ENCODE measurements around a stretch of chr1.

DNA sequence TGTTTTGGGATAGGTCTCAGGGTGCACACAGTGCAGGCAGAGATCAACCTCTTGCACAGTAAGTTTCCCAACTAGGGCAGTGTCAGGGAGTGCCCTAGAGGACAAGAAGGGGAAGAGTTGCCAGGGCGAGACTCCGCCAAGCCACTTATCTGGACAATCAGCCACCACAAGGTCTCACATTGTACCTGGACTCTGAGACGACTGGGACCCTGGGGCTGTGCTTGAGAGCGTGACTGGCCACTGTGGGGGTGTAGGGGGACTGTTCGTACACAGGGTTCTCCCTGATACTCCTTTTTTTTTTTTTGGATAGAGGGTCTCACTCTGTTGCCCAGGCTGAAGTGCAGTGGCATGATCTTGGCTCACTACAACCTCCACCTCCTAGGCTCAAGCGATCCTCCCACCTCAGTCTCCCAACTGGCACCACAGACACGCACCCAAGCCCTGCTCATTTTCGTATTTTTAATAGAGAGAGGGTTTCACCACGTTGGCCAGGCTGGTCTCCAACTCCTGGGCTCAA, 9.8 kb downstream of the HECTD3 start:
- PRO-cap, result no peak

GRCh38 chr1:45325337-45326420, 1.0 kb upstream of the HPDL start:
- PRO-cap, result no peak

GRCh38 chr1:45489981-45490615, 865 bp downstream of the TESK2 start:
- PRO-cap, result no peak

- PRO-cap, result no peak
Measured at GRCh38 chr1:45552002-45552850, 1.6 kb downstream of the AKR1A1 start.

GRCh38 chr1:45637382-45638124, 13.7 kb upstream of the CCDC17 start:
- PRO-cap, result no peak

DNA sequence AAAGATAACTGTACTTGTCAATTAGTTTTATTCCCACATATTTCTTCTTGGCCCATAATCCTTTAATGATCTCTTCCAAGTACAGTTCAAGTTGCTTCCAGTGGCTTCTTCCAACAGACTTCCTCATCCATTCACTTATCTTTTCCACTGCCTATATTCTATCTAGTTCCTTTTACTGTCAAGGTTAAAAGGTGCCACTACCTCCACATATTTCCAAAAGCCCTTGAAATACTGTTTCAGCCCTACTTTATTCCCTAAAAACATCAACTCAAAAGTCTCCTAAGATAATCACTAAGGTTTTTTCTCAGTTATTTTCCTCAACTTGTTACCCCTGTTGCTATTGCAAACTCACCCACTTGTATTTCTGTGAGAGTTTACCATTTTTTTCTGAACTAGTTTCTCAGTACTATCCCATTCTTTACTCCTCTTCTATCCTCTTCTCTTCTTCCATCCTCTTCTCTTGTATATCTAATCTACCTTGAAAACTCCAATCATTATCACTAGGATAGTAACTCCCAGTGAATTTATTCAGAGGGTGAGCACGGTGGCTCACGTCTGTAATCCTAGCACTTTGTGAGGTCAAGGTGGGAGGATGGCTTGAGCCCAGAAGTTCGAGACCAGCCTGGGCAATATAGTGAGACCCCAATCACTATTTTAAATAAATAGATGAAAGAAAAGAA, 14.4 kb upstream of the CCDC17 start:
- PRO-cap, result no peak

DNA sequence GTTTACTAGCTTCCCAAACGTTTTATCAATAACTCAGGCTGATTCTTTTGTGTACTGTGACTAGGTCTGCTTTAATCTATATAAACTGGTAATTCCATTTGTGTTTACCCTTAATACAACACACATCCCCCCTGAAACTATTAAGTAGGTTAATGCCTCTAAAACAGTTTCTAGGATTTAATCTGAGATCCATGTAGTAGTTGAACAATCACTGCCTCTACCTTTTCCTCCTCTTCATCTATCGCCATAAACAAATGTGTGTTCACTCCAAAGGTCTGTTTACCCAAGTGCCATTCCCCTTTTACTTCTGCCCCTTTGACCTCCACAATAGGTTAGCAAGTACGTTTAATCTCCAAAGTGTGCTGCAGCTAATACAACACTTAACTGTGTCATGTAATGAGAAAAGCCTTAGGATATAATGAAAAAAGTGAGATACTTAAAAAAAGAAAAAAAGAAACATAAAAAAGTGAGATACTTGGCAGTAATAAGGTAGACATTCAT, 28.2 kb downstream of the GPBP1L1 start:
- PRO-cap, result no peak

DNA sequence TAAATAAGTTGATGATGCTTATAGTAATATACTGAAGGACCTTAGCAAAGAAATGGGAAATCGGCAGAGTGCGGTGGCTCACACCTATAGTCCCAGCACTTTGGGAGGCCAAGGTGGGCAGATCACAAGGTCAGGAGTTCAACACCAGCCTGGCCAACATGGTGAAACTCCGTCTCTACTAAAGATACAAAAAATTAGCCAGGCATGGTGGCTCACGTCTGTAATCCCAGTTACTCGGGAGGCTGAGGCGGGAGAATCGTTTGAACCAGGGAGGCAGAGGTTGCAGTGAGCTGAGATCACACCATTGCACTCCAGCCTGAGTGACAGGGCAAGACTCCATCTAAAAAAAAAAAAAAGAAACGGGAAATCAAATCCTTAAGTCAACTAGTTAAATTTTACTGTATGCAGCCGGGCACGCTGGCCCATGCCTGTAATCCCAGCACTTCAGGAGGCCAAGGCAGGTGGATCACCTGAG, 9.7 kb downstream of the TMEM69 start:
- PRO-cap, result no peak

- PRO-cap, result no peak
Measured at GRCh38 chr1:46027868-46028607, 104.4 kb downstream of the PIK3R3 start.

DNA sequence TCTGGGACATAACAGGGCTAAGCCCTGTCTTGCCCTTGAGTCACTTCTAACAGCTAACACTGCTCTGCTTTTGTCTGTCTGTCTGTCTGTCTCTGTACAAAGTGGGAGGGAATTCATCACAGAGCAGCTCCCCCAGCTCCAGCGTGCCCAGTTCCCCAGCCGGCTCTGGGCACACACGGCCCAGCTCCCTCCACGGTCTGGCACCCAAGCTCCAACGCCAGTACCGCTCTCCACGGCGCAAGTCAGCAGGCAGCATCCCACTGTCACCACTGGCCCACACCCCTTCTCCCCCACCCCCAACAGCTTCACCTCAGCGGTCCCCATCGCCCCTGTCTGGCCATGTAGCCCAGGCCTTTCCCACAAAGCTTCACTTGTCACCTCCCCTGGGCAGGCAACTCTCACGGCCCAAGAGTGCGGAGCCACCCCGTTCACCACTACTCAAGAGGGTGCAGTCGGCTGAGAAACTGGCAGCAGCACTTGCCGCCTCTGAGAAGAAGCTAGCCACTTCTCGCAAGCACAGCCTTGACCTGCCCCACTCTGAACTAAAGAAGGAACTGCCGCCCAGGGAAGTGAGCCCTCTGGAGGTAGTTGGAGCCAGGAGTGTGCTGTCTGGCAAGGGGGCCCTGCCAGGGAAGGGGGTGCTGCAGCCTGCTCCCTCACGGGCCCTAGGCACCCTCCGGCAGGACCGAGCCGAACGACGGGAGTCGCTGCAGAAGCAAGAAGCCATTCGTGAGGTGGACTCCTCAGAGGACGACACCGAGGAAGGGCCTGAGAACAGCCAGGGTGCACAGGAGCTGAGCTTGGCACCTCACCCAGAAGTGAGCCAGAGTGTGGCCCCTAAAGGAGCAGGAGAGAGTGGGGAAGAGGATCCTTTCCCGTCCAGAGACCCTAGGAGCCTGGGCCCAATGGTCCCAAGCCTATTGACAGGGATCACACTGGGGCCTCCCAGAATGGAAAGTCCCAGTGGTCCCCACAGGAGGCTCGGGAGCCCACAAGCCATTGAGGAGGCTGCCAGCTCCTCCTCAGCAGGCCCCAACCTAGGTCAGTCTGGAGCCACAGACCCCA, 97.7 kb downstream of the PIK3R3 start:
- PRO-cap, result no peak

DNA sequence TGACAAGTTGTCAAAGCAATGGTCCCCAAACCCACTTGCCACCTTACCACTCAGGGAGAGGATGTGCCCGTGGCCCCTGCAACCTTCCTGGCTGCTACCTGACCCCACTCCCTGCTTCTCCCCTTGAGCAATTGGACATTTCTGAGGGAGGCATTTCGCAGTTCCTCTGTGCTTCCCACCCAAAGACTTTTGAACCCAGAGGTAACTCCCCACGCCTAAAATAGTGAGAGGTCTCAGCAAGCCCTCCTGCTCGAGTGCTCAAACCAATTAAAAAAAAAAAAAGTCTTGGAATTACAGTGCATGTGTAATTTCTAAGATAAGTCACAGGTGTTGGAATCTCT, 1.1 kb upstream of the PIK3R3 start:
- PRO-cap, result no peak

DNA sequence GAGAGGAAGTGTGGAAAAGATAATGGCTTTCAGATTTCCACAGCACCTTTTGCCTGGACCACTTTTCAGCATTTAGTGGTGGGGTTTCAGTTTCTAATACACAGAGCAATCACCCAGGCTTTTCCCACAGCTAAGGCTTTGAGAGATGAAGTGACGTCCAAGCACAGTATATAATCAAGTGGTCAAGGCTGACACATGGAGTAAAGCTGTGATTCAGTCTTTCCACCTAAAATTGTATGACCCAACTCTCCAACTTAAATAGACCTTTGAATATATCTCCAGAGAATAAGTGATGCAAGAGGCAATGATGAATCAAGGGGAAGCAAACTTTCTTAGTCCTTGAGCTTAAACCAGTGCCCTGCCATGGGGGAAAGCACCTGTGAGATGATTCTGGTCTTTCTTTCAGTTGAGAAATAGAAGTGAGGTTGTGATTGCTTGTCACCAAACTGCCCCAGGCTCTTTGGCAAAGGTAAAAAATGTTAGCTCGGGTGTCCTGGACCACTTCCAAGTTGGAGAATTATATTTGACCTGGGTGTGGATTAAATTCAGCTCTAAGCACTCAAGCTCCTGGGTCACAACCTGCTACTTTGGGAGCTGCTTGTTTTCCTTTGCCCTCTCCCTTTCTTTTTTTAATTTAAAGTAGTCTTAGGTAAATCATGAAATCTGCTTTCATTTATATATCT, 2.4 kb upstream of the PIK3R3 start:
- PRO-cap, result no peak

GRCh38 chr1:46187278-46188004, 10.8 kb downstream of the POMGNT1 start:
- PRO-cap, result no peak

DNA sequence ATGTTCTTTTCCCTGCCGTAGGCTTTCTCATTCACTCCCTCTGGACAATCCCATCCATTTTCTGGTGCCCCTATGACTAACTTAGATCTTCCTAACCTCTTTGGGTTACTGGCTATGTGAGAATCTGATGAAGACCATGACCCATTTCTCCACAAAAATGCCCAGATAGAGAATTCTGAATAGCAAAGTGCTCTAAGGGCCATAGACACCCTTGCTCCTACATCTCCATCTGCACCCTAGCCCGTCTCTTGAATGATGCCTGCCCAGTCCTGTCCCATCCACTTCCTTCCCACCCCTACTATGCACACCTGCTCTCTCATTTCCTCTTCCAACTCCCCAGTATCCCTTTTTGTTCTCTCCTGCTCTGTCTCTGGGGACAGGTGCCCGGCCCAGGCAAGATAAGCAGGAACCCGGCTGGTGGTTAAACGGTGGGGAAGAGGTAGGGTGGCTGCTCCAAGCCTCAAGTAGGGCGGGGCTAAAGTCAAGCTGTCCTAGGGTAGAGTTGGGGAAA, 10.2 kb downstream of the POMGNT1 start:
- PRO-cap, result no peak

DNA sequence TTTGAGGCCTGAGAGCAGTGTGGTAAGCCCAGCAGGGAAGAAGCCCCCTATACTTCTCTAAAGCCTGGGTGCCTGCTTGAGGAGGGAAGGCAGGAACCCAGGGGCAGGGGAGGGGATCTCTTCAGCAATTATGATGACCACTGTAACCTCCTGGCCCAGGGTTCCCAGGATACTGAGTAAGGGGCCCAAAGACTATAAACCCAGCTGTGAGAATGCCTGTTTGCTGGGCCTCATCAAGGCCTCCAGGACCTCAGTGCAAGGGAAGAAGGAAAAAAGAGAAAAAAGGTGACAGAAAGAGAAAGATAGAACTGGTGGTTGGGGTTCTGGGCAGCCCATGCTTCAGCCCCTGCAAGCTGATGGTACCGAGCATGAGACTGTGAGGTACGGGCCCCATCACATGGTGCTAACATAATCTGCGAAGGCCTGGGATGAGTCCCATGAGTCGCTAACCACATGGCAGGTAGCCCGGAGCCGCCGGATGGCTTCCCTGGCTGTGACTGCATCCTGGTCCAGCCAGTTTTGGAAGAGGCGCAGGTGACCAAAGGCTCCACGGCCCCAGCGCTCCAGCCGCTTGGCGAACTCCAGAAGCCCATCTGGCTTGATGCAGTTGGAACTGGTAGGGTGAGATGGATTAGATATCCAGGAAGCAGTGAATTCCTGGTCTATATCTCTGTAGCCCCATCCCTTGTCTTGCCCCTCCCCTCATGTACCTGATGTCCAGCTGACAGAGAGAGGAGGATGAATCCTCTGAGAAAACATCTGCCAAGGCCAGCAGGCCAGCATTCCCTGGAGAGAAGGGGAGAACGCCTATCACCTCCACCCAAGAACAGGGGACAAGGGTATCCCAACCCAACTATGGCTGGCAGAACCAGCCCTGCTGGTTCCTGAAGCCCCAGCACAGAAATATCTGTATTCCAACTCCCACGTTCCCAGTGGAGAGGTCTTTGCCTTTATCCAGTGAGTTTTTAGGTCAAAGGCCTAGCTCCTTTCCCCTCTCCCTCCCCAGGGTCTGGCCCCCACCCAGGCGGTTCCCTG, 24.6 kb downstream of the LRRC41 start:
- PRO-cap, result no peak

DNA sequence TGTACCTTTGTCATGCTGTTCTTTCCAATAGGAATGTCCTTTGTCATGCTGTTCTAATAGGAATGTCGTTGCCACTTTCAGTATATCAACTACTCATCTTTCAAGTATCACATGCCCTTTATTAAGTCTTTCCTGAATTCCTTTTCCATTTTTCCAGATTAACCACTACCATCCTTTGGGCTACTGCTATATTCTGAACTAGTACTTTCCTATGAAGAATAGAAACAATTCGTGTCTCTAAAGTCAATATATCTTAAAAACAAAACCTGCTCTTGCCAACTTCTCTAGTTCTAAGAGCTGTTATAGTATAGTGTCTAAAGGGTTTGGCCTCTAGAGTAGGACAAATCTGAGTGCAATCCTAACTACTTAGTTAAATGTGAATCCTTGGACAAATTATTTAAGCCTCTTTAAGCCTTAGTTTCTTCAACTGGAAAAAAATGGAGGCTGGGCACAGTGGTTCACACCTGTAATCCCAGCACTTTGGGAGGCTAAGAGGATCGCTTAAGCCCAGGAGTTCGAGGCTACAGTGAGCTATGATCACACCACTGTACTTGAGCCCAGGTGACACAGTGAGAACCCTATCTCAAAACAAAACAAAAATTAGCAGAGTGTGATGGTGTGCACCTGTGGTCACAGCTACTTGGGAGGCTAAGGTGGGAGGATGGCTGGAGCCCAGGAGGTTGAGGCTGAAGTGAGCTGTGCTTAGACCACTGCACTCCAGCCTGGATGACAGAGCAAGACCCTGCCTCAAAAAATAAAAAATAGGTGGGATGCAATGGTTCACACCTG, 4.4 kb downstream of the LRRC41 start:
- PRO-cap, result no peak

- PRO-cap, result no peak
Measured at GRCh38 chr1:46300352-46301203, 2.8 kb downstream of the LRRC41 start.

GRCh38 chr1:46361493-46362113, 21.0 kb downstream of the NSUN4 start:
- PRO-cap, result no peak

GRCh38 chr1:46363005-46363754, 22.6 kb downstream of the NSUN4 start:
- PRO-cap, result no peak

- PRO-cap, result no peak
Measured at GRCh38 chr1:46410318-46411607, 16.6 kb downstream of the FAAH start.

Measured in aorta (tissue), 1 donor.